Bronchus fibroblast of lung (primary cell): ENCODE measurements around a stretch of chr17.

GRCh38 chr17:82424523-82425505, 6.4 kb upstream of the OGFOD3 start:
- RAMPAGE, long total RNA = no peak

DNA sequence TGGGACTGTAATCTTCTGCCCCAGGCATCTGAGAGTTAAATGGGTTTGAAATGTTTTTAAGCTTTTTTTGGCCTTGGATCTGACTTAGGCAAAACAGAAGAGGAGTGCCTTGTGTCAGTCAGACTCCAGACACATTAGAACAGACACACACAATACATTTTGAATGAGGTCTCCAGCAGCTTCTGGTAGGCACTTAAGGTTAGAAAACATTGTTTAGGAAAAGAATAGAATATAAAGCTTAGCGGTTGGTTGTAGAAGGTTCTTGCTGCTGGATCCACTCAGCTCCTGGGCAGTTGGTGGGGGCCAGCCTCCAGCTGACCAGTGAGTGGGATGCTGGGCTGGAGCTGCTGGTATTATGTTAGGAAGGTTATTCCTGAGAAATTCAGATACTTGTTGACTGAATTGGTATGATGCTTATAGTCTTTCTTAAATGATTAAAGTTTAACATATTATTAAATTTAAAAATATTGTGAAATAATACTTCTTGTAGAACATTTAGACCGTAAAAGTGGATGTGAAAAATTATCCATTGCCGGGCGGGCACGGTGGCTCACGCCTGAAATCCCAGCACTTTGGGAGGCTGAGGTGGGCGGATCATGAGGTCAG, 17.4 kb downstream of the FOXK2 start:
- RAMPAGE, long total RNA = no peak

- RAMPAGE, long total RNA = no peak
Measured at GRCh38 chr17:82563130-82563861, 43.8 kb downstream of the FOXK2 start.

- RAMPAGE, long total RNA = no peak
Measured at GRCh38 chr17:82582357-82583386, 63.1 kb downstream of the FOXK2 start.

DNA sequence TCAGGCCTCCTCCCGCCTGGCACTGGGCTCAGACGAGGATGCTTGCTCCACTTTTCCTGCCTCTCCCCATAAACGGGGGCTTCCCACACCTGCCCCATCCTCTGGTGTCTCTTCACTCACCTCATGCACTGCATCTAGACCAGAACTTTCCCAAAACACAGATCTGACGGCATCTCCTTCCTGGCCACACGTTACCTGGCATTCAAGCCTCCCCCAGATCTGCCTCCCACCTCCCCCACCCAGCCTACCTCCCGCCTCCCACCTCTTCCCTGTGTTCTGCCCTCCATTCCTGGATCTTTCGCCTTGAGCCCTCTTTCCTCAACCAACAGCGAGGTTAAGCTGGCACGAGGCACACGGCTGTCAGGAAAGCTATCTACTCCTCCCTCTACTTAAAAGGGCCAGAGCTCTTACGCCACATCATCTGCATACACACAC, 18.2 kb downstream of the WDR45B start:
- RAMPAGE, long total RNA = no peak

DNA sequence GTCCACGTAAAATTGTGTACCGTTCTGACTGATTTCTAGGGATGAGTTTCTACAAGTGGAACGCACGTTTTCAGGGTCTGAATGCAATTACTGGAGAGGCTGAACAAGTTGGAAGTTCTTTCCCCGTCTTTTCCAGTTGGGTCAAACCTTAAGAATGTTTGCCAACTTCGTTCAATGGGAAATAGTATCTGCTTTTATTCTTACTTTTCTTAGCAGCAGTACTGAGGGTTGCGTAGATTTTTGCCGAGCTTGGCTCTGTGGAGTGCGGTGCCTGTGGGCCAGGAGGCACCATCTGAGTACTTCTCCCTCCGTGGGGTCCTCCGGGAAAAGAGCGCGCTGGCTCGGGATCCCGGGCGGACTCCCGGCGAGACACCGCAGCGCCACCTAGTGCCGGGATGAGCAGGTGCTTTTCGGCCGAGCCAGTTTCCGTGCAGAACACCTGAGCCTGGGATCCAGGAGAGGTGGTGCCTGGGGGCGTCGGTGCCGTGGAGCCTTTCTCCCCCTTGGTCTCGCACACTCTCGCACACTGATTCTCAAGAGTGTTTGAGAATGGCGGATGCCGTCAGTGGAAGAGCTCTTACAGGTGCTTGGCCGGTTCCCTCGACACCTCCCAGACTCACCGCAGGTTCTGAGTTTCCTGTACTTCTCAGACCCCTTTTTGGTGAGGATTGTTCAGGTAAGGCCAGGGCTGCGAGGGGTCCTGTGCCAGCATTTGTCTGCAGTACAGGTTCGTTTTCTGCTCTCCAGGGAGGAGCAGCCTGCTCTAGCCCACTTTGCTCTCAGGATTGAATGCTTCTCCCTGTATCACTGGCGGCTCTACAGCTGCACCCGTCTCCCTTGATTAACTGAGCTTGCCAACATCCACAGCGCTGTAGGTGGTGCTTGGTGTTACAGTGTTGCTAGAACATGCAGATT, 23.2 kb downstream of the TBCD start:
- RAMPAGE, long total RNA = no peak

- RAMPAGE, long total RNA = no peak
Measured at GRCh38 chr17:82776505-82776980, 24.7 kb downstream of the TBCD start.

DNA sequence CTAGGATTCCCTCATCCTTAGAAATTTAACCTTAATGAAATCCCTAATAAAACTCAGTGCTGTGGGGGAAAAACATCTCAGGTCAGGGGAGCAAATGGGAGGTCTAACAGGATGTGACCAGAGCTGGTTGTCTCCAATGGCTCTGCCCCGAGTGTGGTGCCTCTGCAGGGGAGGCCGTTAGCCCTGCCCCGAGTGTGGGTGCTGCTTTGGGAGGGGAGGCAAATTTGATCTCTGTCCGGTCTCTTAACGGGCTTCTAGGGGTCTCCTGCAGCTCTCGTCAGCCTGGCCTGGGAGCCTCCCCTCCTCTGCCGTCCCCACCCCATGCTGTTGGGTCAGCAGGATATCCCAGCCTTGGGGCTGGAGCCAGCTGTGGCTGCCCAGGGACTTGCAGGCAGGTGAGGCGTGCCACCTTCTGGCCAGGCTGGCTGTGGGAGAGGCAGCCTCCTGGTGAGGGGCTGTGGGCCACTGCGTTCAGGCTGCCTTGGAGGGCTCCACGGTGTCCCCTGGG, 34.4 kb downstream of the TBCD start:
- RAMPAGE, long total RNA = no peak

- RAMPAGE, long total RNA = no peak
Measured at GRCh38 chr17:82793773-82794580, 42.1 kb downstream of the TBCD start.

GRCh38 chr17:82814121-82814519, 25.7 kb downstream of the ZNF750 start:
- RAMPAGE, long total RNA = no peak

GRCh38 chr17:82883742-82884265, 44.0 kb upstream of the ZNF750 start:
- RAMPAGE, long total RNA = no peak

- RAMPAGE, long total RNA = no peak
Measured at GRCh38 chr17:82938433-82938852, 98.6 kb upstream of the ZNF750 start.

DNA sequence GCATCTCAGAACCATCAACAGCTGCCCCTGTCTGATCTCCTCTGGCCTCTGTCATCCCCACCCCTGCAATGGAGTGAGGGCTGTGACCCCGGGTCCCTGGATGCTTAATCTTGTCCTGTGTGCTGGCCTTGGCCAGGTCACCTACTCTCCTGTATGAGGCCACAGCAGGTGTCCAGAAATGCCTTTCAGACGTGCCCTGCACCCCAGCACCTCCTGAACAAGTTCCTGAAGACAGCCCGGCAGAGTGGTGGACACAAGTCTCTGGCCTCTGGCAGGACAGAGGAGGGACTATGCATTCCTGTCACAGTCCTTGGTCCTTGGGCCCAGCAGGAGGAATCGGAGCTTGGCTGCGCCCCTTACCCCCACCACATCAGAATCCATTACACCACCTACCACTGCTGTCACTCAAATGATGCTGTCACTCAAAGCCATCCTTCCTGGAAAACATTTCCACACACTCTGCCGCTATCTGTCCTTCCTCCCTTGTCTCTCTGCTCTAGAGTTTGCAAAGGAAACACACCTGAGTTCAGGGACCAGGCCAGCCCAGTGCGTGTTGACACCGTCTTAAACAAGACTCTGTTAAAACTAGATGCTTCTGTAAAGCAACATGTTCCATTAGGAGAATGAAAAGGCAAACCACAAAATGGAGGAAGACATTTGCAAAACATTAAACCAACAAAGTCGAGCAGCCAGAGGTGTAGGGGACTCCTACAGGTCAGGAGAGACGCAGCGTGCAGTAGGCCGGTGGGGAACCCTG, 104.0 kb downstream of the B3GNTL1 start:
- RAMPAGE, long total RNA = no peak

GRCh38 chr17:82985867-82986511, 65.6 kb downstream of the B3GNTL1 start:
- RAMPAGE, long total RNA = no peak

DNA sequence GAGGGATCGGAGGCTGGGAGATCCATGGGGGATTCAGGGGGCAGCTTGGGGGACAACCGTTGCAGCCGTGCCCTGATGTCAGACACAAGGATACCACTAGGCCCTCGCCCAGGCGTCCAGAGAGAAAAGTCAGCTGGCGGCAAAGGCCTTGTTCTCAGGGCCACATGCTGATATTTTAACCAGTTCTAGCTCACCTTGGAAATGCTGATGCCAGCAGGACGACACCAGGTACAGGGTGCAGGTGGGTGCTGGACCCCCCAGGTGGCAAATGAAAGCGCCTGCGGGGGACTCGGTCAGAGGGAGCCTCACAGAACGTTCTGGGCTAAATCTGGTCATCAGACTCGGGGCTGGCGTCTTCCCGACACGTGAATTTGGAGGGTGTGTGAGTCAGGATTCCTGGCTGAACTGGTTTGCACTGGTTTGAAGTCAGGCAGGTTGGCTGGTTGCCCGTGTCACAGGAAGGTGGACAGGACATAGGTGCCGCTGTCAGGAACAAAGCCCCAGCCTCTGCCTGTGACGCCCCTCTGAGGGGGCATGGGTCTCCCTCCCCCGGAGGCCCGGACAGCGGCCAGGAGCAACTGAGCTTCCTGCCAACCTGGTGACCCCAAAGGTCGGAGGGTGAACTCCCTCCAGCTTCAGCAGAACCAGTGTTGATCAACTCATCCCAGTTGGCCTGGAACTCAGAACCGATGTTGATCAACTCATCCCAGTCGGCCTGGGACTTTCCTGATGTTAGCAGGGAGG, 13.1 kb upstream of the B3GNTL1 start:
- RAMPAGE, long total RNA = no peak

DNA sequence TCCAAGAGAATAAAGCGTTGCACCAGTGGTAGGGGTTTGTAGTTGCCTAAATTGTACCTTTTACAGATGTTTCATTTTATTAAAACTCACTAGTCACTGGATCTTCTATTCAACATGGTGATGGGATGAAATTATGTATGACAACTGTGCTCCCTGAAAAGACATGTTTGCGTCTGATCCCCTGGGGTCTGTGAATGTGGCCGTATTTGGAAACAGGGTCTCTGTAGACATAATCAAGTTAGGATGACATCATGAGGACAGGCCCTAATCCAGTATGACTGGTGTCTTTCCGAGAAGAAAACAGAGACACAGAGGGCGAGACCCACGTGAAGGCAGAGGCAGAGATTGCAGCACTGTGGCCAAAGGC, 27.4 kb downstream of the METRNL start:
- RAMPAGE, long total RNA = no peak

GRCh38 chr17:83110773-83111417, 31.5 kb downstream of the METRNL start:
- RAMPAGE, long total RNA = no peak